Thoracic aorta endothelial cell (primary cell): Measurements from ENCODE around the genes PPP5C and AP2S1.

DNA sequence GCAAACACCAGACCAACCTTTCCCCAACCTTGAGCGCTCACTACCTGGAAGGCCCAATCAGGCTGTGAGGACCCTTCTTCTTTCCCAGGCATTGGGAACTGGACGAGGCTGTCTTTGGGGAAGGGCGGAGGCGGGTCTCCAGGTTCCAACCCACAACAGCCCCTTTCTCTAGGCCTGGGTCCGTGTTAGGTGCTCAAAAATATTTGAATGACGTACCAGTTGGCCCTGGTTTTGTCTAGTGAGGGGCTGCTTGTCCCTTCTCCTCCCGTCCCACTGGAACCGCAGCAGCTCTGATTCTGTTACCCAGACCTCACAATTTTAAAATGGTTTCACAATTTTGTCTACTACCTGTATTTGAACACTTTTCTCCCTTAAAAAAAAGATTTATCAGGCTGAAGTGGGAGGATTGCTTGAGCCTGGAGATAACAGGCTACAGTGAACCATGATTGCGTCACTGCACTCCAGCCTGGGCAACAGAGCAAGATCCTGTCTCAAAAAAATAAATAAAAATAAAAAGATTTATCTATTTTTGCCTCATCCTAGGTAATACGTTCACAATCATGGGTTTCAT is 1.2 kb upstream of the IRF2BP1 start:
- CAGE, long polyA plus RNA = no peak

DNA sequence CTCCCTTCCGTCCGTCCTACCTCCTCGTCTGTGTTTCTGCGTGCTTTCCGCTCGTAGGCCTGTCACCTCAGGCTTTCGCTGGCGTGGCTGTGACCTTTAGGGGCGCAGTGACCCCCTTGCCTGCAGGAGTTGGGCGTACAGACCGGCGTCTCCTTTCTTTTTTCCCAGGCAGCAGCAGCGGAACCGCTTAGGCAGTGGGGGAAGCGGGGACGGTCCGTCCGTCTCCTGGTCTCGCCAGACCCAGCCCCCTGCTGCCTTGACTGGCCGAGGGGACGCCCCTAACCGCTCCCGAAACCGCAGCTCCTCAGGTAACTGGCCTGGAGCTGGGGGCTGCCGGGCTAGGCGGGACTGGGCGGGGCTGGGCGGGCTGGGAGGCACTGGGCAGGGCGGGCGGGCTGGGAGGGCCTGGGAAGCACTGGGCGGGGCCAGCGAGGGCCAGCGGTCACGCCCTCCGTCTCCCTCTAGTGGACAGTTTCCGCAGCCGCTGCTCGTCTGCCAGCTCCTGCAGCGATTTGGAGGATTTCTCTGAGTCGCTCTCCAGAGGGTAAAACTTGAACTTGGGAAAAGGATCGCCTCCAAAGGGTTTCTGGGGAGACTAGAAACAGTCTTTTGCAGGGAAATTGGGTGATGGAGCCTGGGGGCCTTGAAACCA is 6.2 kb downstream of the PGLYRP1 start:
- CAGE, long polyA plus RNA = no peak

GRCh38 chr19:46211519-46212025 is 18.0 kb upstream of the IGFL1 start:
- CAGE, long polyA plus RNA = no peak

- CAGE, long polyA plus RNA = no peak
Observed at GRCh38 chr19:46283578-46284385, 13.1 kb upstream of the HIF3A start.

GRCh38 chr19:46346575-46347850 is at the start of gene PPP5C:
TSS of gene PPP5C (plus strand) at chr19:46347087.
- CAGE, long polyA plus RNA = no peak

DNA sequence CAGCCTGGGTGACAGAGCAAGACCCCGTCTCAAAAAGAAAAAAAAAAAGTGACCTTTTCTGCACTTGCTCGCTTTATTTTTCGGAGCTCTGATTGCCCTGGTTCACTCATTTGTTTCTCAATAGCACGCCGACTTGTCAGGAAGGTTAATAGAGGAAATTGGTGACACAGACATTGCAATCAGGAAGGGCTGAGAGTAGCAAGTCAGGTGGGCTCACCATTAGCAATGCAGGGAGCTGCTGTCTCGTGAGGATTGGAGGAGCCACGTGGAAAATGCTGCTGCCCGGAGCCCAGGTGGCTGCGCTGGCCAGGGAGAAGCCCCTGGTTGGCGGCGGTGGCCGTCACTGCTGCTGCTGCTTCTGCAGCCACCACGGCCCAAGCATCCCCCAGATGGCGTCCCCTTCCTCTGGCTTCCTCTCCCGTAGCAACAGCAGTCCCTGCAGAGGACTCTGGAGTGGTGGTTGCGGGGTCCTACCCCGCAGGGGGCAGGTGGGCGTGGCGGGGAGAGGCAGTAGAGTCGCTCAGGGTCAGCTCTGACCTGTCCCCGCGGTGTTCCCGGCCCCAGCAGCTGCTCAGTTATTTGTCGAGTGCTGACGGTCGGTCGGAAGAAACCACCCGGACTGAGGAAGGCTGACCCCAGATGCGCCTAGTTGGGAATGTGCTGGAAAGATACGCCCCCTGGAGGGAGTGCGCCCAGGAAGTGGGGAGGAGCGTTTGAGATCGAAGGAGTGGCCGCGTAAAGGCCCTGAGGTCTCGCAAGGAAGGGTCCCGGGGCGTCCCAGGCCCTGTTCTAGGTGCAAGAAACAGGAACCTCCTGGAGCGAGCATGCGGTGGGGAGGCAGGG is 9.5 kb downstream of the CCDC8 start:
- CAGE, long polyA plus RNA = no peak

GRCh38 chr19:46404461-46404935 is 8.9 kb downstream of the CCDC8 start:
- CAGE, long polyA plus RNA = no peak

DNA sequence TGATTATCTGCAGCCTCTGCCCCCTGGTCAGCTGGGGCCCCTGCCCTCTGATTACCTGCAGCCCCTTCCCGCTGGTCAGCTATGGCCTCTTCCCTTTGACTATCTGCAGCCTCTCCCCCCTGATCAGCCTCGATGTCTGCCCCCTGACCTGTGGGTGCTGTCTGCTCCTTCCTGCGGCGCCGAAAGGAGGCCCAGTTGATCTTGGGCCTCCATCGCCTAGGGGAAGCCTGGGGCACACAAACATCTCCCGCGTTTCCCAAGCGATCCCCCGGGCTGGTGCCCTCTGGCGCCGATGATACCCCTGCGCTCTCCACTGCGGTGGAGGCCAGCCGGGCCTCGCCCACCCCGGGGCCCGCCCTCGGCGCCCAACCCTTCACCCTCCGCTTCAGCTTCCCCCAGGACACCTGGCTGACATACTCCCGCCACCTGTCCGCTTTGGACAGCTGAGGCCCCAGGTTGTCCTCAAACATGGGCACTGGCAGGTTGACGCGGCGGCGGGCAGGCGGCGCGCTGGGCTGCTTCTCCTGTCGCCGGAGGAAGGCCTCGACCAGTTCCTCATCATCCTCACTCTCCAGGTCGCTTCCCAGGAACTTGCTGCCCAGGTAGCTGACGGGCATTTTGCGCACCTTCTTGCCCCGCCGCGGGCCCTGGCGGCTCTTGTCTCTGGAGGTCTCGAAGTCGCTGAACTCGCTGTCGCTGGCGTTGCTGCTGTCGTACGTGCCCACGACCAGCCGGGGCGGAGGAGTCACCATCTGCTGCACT is 1.4 kb downstream of the CCDC8 start:
- CAGE, long polyA plus RNA = no peak

GRCh38 chr19:46623351-46624221 is 1.3 kb downstream of the PTGIR start:
- CAGE, long polyA plus RNA = no peak

DNA sequence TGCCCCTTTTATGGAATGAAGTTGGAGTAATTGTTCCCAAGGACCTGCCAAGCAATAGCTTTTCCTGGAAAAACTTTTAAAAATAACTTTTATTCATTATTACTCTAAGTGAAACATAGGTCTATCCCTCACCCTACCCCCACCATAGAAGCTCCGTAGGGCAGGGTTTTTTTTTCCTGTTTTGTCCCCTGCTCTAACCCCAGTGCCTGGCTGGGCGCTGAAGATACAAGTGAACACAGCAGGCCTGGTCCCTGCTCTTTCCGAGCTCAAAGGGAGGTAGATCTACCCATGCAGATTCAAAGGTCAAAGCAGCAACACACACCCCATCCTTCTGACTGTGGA is 8.7 kb upstream of the GNG8 start:
- CAGE, long polyA plus RNA = no peak

GRCh38 chr19:46654590-46655241 is 6.3 kb downstream of the DACT3 start:
- CAGE, long polyA plus RNA = no peak

DNA sequence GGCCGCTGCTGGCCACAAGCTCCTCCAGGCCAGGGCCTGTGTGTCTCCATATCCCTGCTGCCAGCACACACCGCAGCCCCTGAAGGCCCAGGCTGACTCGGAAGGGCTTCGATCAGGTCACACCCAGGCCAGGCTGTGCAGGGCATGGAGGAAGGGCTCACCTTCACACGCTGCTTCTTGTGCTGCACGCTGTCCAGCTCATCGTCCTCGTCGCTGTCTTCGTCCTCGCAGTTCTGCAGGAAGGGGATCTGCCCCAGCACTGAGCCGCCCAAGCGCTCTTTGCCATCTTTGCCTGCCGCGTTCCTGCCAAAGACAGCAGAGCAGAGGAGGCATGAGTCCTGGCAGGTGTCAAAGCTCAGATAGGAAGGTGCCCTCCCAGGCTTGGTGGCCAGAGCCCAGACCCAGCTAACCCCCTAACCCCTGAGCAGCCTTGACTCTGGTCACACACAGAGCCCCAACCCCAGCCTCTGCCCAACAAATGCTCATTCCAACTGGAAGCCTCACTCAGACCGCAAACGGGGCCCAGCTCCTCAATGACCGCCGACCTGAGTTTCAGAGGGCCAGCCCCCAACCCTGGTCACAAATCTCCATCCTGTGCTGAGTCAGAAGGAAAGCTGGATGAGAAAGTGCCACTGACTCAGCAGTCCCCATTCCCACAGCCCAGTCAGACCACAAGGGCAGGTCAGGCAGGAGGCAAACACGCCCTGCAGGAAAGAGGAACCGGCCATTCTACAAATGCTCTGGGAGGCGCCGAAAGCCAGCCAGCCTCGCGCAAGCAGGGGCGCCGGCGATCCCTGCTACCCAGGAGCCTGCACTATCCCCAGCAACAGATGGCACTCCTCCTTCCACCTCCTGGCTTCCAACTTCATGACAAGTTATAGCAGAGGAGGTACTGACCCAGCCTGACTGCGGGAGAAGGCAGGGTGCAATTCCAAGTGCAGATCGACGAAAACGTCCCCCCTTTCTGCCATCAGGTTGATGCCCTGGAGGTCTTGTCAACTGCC is 14.0 kb upstream of the PRKD2 start:
- CAGE, long polyA plus RNA = no peak

GRCh38 chr19:46732815-46733663 is 12.8 kb upstream of the FKRP start:
- CAGE, long polyA plus RNA = no peak

GRCh38 chr19:46756416-46757722 is 10.6 kb upstream of the STRN4 start:
- CAGE, long polyA plus RNA = no peak

- CAGE, long polyA plus RNA = no peak
Observed at GRCh38 chr19:46777169-46777687, 11.2 kb downstream of the SLC1A5 start.

DNA sequence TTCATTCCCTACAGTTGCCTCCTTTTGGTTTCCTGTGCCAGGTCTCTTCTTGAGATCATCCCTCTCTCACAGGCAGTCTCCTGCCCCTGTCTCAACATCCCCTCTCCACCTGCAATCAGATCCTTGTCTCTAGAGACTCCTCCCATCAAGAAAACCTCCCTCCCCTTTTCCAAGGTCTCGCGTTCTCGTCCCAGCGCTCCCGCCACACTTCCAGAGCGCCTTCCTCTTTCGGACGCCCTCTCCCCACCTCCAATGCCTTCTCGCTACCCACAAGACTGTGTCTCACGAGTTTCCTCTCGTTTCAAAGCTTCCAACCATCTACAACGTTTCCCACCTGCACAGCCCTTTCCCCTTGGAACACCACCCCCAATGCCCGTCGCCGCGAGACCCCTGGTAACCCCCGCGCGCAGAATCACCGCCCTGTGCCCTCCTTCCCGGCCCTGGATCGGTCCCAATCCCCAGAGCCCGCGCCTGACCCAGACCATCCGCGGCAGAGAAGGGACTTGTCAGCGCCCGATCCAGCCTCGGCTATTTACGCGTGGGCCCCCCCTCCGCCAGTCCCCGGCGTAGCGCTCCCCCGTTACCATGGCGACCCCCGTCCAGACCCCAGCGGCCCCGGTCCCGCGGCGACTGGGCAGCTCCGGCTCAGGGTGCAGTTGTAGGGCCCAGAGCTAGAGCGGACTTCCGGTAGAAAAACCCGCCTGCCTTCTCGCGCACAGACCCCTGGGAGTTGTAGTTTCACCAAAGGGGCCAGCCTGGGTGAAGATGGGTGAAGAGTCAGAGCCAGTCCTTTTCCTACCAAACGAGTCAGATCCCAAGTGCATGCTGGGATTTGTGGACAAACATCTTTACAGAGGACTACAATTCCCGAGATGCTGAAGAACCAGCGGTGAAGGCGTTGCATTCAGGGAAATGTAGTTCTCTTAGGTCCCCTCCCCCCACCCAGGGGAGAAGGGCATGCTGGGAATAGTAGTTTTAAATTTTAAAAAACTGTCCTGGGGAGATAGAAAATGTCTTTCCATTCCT is at the start of gene AP2S1:
Gene AP2S1 (minus strand): TSS at position 667 of the 1,026 bp plus-strand sequence.
- CAGE, long polyA plus RNA = no peak

- CAGE, long polyA plus RNA = no peak
Observed at GRCh38 chr19:46859671-46859970, 1.2 kb upstream of the ARHGAP35 start.

GRCh38 chr19:46862556-46863416 is 2.0 kb downstream of the ARHGAP35 start:
- CAGE, long polyA plus RNA = no peak

GRCh38 chr19:46926972-46927718 is 66.3 kb downstream of the ARHGAP35 start:
- CAGE, long polyA plus RNA = no peak

DNA sequence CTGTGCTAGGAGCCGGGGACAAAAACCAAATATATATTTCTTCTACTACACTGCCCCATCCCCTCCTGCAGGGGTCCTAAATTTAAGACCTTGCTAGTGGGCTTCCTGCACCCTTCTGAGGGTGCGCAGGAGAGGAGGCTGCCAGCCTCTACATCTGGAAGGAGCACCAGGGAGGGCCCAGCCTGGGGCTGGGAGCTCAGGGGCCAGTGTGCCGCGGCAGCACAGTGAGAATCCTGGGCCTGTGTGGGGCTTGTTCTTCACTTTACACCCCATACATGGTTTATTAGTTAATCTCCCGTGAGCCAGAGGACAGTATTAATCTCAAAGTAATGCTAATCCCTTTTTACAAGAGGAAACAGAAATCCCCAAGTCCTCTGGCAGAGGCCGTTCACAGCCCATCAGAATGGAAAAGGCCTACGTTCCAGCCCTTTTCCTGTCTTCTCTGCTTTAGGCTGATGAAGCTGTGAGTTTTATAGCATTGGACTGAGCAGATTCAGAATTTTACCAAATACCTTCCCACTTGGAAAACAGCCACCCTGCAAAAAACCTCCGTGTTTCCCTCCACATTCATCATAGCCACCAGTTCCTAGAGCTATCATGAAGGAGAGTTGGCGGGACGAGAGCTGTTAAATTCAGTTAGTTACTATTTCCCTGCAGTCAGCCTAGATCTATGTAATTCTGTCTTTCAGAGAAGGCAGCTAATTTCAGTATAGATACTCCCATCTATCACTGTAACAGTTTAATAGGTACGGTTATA is 44.2 kb upstream of the NPAS1 start:
- CAGE, long polyA plus RNA = no peak